Skeletal muscle satellite cell (primary cell): Measurements from ENCODE around the genes MDFI, FRS3 and CCND3.

- CAGE, long polyA plus RNA, result no peak
These were observed 10.9 kb downstream of the MOCS1 start for GRCh38 chr6:39923194-39924000.

- CAGE, long polyA plus RNA, result no peak
These were observed 108.4 kb downstream of the UNC5CL start for GRCh38 chr6:40930552-40931000.

DNA sequence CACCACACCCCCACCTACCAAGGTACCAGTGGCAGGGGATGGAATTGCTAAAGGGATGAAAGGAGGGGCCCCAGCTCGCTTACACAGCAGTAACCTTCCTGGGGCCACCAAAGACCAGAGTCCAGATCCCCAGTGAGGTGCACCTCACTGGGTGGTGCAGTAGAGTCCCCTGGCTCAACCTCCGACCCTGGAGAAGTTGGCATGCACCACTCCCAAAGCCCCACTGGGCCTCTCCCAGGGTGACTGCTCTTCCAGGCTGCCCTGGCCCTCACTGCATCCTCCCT lies 821 bp downstream of the UNC5CL start:
- CAGE, long polyA plus RNA, result no peak

GRCh38 chr6:41056673-41057573 lies 3.9 kb downstream of the APOBEC2 start:
- CAGE, long polyA plus RNA, result no peak

- CAGE, long polyA plus RNA, result no peak
These were observed 8.0 kb downstream of the APOBEC2 start for GRCh38 chr6:41060902-41061491.

DNA sequence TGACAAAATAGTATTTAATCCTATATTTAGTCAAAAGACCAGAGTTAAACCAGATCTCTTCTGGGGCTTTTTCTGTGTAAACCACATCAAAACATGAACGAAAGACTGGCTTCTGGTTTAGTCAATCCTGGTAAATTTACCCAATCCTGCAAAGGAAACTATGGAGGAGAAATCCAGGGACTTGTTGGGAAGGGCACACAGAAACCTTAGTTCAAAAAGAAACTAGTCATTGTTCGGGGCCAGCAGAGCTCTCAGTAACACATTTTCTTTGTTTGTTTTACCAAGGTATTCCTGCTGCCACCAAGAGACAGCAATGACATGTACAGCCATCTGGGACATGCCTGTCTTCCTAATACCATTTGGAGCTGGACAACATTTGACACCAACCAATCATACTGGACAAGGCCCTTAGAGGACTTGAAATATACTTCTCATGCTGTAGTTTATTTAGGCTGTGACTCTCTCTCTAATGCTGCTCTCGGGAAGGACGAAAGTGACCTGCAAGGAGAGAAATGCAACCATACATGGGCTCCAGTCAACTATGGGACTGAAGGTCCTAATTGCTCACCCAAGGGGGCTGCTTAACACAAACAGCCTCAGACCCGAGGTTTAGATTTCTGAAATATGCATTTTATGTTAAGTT lies 8.2 kb downstream of the OARD1 start:
- CAGE, long polyA plus RNA, result no peak

DNA sequence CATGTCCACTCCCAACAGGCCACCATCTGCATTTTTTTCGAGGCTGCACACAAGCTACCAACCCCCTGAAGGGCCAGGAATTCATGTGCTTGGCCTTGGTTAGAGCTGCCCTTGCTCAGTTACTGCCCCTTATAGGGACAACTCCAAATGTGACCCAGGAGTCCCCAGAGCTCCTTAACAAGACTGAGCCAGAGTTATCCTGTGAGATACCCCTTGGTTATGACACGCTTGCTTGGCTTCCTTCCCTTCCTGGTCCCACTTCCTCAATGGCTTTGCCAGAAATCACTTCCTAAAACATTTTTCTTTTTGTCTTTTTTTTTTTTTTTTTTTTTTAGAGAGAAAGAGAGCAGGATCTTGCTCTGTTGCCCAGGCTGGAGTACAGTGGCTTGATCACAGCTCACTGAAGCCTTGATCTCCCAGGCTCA lies 8.9 kb downstream of the TREM1 start:
- CAGE, long polyA plus RNA, result no peak

DNA sequence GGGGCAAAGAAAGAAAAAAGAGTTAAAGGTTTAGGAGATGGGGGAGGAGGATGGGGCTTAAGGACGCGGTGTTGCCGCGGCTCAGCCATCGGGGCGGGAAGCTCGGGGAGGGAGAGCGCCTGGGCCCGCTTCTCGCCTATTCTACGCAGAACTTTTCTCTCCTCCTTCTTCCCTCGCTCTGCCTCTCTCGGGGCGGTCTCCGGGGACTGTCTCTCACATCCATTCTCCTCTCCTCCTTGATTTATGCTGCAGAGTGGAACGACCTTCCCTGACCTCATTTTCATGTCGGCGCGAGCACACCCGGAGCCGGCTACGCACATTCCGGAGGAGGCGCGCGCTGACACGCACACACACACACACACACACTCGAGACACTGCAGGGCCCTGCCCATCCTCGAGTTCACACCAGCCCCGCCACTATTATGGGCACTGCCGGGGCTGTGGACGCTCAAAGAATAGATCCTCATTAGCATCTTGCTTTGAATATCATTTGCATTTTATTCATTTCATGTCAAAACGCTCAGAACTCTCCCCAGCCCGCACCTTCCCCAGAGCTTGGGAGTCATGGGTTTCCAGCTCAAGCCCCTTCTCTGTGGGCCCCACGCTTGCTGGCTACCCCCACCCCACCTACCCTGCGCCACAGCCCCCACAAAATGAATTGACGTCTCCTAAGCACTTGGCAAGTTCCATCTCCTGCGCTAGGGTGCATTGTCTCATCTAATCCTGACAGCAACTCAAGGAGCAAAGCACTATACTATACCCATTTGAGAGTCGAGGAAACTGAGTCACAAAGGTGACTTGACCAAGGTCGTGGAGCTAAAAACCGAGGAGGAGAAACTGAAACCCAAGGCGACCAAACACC lies 36.8 kb downstream of the NCR2 start:
- CAGE, long polyA plus RNA, result no peak

GRCh38 chr6:41589420-41590379 lies 43.5 kb downstream of the FOXP4 start:
- CAGE, long polyA plus RNA, result no peak

DNA sequence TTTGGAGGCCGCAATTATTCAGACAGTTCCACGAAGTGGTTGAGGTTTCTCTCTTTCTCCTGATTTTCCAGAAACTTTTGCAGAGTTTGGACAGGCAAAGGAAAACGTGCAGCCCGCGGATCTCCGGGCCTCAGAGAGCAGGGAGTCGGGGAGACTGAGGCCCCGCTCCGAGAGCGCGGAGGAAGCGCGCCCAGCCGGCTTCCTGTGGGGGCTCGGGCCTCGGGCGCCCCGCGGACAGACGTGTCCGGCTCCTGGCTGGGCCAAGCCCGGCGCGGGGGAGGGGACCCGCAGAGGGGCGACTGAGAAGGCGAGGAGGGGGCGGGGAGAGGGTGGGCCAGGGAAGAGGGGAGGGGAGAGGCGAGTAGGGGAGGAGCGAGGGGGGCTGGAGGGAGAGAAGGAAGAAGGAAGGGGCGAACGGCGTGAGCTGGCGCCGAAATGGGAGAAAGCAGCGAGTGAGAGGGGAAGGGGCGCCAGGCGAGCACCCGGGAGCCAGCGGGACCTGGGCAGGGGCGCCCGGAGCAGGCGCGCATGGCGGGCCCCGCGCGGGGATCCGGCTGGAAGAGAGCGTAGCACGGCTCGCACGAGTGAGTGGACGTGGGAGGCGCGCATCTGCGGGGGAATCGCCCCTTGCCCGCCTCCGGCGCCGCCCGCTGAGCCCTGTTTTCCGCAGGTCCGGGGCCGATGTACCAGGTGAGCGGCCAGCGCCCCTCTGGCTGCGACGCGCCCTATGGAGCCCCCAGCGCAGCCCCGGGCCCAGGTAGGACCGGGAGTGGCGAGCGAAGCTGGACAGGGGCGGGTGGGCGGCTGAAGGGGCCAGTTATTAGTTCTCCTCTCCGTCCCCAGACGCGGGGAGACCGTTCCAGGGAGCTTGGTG lies at the start of gene MDFI:
MDFI (plus strand) TSS at position 400 of the 874 bp plus-strand sequence.
- CAGE, long polyA plus RNA, result no peak

GRCh38 chr6:41638943-41639673 lies 840 bp downstream of the MDFI start:
- CAGE, long polyA plus RNA, result no peak

GRCh38 chr6:41698005-41698724 lies 37.2 kb downstream of the TFEB start:
- CAGE, long polyA plus RNA, result no peak

DNA sequence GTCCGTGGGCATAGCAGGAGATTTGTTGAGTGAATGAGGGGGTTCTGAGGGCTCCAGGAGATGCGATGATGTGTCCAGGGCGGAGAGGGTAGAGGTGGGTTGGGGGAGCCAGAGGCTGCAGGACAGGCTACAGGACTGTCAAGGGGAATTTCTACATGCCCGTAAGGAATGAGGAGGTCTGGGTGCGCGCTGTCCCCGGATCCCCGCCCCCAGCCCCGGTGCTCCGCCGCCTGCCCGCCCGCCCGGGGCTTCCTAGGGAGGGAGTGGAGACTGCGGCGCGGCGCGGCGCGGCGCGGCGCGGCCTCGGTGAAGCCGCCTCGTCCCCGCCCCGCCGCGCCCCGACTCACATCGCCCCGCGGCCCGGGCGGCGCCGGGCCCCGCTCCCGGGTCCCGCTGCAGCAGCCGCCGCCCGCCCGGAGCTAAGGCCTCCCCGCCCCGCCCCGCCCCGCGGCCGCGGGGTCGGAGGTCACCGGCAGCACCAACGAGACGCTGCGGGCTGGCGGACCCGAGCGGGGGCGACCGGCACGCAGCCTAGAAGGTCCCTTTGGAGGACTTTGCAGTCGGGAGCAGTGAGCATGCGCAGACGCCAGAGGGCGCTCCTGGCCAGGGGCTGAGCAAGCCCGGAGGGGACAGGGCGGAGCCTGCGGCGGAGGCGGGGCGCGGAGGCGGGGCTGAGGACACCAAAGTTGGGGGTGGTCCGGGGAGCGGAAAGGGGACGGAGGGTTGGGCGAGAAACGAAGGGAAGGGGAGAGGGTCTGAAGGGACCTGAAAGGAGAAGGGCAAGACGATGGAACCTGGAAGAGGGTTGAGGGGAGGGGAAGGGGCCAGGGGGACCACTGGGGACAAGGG lies at the start of gene FRS3:
FRS3 (minus strand) TSS at position 432 of the 849 bp plus-strand sequence.
- CAGE, long polyA plus RNA, result no peak

DNA sequence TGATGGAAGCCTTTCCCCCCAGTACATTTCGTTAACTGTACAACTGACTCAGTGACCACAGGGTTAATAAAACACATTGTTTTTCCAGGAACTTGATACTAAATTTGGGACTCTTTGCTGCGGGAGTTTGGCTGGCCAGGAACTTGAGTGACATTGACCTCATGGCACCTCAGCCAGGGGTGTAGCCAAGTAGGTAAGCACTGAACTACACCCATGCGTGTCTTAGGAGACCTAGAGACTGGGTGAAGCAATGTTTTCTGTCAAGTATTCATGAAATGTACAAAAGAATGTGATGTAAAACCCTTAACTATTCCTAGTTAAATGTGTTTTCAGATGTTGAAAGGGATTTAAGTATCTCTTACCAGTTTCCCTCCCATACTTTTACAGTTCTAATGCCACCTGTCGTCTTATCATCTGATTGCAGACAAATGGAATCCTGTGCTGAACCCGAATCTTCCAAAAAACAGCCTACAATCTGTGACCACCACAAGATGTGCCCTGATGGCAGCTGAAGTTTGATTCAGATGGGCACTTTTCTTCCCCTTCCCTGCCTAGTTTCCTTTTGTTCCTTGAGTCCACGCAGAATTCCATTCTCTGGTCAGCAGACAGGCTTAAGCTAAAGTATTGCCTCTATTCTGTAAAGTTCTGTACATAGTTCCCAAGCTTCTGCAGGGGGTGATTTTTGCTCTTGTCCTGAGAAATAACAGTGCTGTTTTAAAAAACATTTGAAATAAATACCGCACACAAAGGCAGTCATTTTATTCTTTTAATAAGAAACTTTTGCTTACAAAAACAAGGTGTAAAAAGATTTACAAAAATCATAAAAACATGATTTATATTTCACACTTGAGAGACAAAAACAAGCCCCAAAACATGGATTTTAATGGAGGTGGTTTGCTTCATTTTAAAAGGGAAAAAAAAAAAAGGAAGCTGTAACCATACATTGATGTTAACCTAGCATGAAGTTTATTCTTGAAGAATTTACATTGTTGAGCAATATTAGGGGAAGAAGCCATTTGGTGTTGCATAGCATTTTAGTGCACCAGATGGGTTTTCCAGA lies 2.0 kb downstream of the TOMM6 start:
- CAGE, long polyA plus RNA, result no peak

- CAGE, long polyA plus RNA, result no peak
These were observed 1.7 kb downstream of the CCND3 start for GRCh38 chr6:41940000-41940170.

GRCh38 chr6:41940171-41941203 lies 1.1 kb downstream of the CCND3 start:
- CAGE, long polyA plus RNA, result no peak

- CAGE, long polyA plus RNA, result no peak
These were observed at the start of gene CCND3 for GRCh38 chr6:41941204-41942375. CCND3 (minus strand) TSS chr6:41941808.

- CAGE, long polyA plus RNA, result no peak
These were observed 22.6 kb upstream of the CCND3 start for GRCh38 chr6:41963887-41964972.

DNA sequence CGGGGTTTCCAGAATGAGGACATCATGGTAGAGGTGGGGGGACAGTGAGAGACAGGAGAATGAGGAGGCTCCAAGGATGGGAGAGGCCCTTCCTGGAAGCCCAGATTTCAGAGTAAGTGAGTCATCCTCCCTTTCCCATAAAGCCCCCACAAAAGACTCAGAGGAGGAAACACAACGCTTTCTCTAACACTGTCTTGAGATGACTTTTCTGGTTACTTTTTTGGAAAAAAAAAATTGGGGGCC lies 41.9 kb downstream of the C6orf132 start:
- CAGE, long polyA plus RNA, result no peak

- CAGE, long polyA plus RNA, result no peak
These were observed 47.3 kb downstream of the TRERF1 start for GRCh38 chr6:42404397-42404896.